Mononuclear cell (primary cell): ENCODE measurements around a stretch of chr4.

- RRBS = 1% methylated on average over 25 of the region's 47 CpGs
Measured at GRCh38 chr4:2793421-2794151, 701 bp downstream of the SH3BP2 start.

DNA sequence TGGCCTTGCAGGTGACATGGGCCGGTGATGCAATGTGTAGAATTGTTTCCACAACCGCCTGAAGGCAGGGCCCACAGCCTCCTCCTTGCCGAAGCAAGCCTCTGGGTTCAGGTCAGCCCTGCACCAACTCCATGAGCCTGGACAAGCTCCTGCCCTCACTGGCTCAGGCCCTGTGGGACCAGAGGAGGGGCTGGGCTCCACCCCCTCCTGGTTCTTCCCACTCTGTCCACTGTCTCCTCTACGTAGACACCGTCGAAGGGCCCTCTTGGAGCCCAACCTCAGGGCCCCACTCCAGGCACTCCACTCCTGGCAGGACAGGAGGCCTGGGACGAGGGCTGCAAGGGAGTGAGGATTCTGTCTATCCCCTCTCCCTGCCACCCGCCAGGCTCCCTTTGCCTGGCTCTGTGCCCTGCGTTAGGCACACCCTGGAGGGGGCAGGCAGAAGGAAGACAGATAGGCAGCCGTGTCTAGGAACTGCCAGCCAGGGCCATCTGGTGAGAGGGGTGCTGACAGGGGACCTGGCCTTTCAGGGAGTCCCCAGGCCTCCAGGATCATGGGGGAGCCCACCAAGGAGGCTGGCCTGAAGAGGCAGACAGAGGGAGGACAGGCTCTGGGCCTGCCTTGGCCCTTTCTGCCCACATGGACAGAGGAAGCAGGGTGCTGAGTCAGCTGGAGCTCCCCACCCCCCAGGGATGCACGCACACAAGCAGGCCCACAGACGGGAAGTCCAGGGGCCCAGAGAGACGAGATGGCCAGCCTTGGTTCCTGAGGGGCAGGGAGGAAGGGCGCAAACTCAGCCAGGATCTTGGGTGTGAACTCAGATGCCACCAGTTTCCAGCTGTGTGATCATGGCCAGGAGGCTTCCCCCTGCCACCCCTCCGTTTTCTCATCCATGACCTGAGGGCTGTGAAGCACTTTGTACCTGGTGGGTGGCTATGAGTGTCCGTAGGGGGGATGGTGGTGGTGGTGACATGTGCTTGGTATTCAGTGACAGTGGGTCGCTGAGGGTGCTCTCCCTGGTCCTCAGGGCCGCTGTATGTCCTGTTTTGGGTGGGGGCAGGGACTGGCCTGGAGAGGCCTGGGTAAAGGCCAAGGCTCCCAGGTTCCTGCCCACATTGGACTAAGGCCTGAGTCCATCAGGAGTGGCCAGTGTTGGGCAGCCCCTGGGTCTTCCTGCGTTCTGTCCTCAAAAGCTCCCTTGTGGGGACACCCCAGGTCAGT is 1.7 kb downstream of the SH3BP2 start:
- RRBS = no CpG with 5 or more reads among the region's 19 CpGs

DNA sequence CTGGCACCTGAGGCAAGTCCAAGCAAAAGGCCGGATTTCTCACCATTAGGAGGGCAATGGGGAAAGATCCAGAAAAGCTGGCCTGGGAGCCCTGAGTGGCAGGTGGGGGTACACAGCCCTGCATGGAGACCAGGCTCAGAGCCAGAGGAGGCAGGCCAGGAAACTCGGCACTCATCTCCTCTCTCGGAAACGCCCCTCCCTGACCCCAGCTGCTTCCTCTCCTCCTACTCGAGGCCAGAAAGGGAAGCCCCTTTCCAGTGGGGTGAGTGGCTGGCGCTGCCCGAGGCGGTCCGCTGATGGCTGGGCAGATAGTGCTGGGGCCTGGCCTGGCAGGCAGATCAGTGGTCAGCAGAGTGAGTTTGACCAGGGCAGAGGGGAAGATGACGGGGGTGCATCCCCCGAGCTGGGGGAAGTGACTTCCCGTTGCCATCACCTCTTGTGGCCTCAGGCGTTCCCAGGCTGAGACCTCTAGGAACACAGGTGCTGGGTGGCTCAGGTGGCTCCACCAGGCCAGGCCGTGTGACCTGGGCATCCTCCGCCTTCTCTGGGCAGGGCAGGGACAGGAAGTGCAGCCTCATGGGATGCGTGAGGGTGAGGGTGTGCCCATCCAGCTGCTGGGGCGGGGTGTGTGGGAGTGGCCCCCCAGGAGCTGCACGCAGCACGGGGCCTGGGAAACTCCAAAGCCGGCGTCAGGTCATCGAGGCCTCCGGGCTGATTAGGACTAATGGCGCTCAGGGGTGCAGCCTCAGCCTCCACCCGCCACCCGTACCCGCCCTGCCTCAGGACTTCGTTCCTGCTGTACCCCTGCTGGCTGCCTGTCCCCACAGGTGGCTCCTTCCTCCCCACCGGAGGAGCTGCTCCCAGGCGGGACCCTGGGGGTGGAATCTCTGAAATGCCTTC is 5.7 kb downstream of the SH3BP2 start:
- RRBS = no CpG with 5 or more reads among the region's 30 CpGs

DNA sequence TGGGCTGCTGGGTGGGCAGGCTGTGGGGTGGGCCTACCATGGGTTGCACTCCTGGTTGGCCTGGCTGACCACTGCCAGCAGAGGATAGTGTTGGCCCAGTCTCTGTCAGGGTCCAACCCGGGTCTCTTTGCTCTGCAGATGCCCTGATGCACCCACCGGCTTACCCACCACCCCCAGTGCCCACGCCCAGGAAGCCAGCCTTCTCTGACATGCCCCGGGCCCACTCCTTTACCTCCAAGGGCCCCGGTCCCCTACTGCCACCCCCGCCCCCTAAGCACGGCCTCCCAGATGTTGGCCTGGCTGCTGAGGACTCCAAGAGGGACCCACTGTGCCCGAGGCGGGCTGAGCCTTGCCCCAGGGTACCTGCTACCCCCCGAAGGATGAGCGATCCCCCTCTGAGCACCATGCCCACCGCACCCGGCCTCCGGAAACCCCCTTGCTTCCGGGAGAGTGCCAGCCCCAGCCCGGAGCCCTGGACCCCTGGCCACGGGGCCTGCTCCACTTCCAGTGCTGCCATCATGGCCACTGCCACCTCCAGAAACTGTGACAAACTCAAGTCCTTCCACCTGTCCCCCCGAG is 14.2 kb upstream of the ADD1 start:
- RRBS = 90% methylated on average over 4 of the region's 18 CpGs

- RRBS = no CpG with 5 or more reads among the region's 4 CpGs
Measured at GRCh38 chr4:2922636-2923038, 12.0 kb downstream of the MFSD10 start.

DNA sequence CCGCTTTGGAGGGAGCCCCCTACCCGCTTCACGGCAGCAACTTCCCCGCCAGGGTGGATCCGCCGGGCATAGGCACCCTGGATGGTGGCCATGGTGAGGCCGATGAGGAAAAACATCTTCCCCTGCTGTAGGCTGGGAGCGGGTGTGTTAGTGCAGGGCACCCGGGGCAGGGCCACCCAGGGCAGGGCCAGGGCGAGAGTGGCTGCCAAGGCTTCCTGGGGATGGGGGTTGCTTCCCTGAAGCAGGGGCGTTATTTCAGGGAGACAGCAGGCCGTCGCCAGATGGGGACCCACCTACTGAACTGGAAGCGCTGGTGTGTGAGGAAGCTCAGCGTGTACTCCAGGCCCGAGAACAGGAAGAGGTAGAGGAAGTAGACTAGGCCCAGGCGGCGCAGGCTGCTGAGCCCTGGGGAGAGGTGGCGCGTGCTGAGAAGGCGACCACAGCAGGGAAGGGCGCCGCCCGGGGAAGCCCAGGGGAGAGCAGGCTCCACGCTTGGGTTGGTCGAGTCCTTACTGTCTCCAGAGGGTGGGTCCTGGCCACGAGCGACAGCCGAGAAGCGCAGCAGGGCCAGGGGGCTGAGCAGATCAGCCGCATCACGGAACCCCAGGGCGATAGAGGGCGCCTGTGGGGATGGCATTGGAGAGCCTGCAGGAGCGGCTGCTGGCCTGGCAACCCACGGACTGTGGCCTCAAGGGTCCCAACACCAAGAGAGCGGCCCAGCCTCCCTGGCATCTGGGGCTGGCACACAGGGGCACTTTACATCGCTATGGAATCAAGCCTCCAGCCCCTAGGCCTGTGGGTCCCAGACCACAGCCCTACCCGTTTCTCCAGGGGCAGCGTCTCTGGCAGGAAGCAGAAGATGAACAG is 2.9 kb downstream of the MFSD10 start:
- RRBS = 57% methylated on average over 3 of the region's 40 CpGs

DNA sequence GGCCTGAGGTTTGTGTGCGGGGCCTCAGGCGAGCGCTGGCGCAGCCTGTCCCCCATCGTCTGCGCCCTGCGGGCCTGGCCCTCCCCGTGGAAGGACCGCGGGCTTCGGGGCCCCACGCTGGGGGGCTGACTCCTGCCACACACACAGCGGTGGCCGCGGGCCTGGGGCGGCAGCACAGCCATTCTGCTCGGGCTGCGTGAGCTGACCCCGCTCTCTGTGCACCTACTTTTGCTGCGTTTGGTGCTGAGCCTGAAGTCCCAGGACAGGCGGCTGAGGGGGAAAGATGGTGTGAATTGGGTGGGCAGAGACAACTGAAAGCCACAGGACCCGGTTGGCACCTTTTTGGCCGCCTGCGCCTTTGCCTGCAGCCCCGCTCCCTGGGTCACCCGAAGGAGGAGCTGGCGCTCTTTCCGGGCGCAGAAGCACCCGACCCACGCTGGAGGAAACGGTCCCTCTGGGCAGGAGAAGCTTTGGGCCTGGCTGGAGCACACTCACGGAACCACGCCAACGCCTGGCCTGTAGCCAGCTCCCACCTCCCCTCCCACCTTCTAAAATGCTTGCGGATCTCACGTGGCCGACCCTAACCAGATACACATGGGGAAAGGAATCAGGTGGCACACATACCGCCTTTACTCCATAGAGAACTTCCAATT is 580 bp upstream of the MFSD10 start:
- RRBS = 3% methylated on average over 6 of the region's 39 CpGs

GRCh38 chr4:2957547-2958107 is 5.6 kb downstream of the NOP14 start:
- RRBS = no CpG with 5 or more reads among the region's 8 CpGs

DNA sequence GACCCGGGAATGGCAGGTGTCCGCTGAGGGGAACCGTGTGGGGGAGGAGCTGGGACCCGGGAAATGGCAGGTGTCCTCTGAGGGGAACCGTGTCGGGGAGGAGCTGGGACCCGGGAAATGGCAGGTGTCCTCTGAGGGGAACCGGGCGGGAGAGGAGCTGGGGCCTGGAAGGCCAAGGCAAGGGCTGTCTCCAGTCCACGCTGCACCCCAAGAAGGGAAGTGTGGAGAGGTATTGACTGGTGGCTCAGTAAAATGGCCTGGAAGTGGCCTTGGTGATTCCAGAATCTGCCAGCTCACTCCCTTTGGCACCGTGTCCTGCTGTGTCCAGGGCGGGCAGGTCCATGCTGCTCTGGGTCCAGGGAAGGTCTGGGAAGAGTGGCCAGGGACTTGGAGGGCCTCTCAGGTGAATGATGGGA is 17.4 kb downstream of the RGS12 start:
- RRBS = no CpG with 5 or more reads among the region's 12 CpGs

- RRBS = no CpG with 5 or more reads among the region's 20 CpGs
Measured at GRCh38 chr4:3321590-3322688, 29.1 kb downstream of the RGS12 start.

DNA sequence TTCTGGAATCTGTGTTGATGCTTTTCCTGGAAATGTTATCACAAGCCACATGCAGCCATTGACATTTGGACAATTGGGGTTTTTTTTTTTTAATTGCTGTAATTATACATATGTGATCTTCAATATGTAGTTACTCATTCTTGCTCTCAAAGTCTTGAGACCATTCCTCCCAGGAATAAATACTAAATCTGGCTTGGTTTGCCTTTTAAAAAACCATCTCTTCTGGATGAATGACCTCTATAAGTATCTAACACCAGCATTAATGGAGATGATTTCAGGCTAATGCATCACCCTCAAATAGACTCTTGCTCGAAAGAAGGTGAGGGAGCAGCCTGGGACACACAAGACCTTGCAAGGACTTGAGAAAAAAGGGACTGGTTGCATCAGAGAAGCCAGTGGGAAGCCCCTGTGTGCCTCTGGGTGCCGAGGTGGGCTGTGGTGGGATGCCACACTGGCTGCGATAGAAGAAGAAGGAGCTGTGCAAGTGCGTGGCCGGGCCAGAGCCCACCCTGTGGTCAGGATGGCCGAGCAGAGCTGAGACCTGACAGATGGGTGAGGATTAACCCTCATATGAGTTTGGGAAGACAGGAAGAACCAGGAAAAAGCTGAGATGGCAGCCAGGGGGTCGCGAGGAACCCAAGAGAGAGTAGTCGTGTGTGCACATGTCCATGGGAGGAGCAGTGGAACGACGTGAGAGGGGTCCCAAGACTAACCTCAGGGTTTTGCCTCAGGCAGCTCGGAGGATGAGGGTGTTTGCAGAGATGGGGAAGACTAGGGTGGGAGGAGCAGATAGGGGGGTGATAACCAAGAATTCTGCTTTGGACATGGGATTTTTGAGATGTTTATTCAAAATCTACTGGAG is 44.7 kb upstream of the HGFAC start:
- RRBS = no CpG with 5 or more reads among the region's 12 CpGs

- RRBS = no CpG with 5 or more reads among the region's 10 CpGs
Measured at GRCh38 chr4:3462020-3462299, 1.1 kb upstream of the DOK7 start.

DNA sequence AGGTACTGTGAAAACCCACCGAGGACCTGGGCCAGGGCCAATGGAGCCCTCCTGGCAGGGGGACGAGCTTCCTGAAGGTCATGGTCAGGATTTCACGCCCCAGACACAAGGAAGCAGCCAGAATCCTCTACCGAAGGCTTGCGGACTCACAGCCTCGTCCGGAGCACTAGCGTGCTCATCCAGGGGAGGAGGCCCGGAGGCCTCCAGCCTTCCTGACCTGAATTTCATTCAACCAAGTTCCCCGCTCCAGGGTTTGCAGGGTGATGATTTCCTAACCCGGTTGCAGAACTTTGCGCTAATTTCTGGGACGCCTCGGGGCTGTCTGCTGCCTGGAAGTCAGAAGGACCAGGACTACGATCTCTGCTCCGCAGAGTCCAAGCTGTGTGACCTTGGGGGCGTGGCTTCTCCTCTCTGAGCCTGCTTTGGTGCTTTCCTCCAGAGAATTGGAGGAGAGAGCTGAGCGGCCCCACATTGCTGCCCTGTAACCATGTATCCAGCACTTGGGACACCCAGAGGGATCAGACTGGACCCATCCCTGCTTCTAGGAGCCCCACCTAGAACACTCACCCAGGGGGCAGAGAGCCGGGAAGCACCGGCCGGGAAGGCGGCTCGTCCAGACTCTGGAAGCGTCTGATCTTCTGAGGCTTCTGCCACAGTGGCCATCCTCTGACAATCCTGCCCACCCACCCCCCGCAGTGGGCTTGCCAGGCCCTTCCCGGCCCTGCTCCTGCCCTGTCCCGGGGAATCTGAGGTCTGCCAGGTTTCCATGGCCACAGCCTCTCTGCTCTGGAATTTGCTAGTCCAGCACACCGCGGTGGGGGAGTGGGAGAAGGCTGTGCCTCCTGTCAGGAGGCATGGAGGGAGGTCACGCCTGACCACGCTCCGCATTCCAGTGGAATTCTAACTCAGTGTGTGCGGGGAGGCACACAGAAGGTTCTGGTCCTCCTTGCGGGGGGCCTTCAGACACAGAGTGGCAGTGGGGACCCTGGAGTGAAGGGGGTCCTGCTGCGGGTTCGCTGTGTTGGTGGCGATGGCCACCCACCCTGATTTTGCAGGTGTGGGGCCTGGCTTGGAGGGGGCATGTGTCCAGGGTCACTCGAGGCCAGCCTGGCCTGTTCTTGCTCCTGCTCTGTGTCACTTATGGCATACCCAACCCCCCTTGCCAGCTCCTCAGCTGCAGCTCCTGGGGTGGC is 55.9 kb upstream of the ADRA2C start:
- RRBS = 87% methylated on average over 10 of the region's 38 CpGs

DNA sequence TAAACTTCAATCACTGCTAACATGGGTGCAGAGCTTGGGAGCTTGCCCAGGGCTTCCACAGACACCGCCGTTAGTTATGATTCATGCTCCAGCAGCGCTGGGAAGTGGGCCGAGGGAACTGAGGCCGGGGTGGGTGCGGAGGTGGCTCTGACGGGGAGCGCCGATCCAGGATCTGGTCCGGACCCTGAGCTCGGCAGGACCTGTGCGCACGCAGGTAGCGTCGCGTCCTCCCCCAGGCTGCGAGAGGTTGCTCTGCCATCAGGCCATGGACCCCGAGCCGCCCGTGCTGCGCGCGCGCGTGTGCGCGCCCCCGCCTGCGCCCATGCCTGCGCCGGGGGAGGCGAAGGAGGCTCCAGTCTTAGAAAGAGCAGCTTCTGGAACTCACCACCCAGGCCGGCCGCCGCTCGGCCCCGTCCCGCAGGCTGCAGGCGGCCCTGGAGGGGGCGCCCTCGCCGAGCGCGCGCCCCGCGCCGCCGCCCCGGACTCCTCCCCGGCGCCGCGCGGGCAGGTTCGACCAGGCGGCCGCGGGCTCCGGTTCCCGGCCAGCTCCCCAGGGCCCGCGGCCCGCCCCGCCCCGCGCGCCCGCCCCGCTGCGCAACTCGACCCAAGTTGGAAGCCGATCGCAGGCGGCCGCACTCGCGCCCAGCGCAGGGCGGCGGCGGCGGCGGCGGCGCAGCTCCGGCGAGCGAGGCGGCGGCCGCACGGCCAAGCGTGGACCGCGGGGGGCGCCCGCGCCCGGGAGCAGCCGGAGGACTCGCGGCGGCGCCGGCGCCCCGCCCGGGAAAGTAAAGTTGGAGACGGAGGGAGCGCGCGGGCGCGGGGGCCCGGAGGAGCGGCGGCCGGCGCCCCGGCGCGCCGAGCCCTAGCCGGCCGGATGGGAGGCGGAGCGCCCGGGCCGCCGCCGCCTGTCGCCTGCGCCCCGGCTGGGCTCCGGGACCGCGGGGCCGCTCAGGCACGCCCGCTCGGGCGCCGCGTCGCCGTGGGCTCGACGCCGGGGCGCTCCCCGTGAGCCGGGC is 596 bp upstream of the ADRA2C start:
- RRBS = 3% methylated on average over 74 of the region's 153 CpGs

DNA sequence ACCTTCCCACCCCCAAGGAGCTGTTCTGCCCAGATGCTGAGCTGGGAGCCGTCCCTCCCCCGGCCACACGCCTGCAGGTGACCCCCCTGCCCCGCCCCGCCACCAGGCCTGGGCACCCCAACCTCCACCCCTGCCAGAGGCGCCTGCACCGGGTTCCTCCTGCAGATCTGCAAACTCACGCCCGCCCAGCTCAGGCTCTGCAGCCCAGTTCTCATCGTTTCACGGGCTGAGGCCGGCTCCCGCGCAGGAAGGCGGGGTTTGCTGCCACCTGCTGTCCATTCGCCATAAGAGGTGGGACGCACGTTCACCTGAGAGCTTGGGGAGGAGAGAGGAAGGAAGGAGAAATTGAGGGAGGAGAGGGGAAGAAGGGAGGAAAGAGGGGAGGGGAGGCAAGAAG is 114.3 kb downstream of the ADRA2C start:
- RRBS = 1% methylated on average over 10 of the region's 18 CpGs

- RRBS = no CpG with 5 or more reads among the region's 24 CpGs
Measured at GRCh38 chr4:4339249-4339995, 47.5 kb upstream of the NSG1 start.

DNA sequence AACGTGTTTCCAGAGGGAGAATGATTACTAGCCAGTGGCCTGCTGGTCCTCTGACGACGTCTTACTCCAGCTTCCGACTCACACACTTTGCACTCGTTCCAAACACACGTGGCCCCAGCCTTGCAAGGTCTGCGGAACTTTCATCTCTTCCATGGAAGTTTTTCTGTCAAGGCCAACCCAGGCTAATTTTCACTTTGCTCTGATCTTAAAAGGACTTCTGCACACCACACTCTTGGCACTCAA is 69.5 kb downstream of the STX18 start:
- RRBS = no CpG with 5 or more reads among the region's 7 CpGs

GRCh38 chr4:4667045-4668046 is 125.5 kb upstream of the STX18 start:
- RRBS = no CpG with 5 or more reads among the region's 27 CpGs

GRCh38 chr4:4853290-4853807 is 6.1 kb upstream of the MSX1 start:
- RRBS = no CpG with 5 or more reads among the region's 28 CpGs

- RRBS = no CpG with 5 or more reads among the region's 7 CpGs
Measured at GRCh38 chr4:4853808-4854028, 5.7 kb upstream of the MSX1 start.